Placental pericyte (primary cell): ENCODE results near the genes GSN, DAB2IP, TTLL11 and OR1N1.

DNA sequence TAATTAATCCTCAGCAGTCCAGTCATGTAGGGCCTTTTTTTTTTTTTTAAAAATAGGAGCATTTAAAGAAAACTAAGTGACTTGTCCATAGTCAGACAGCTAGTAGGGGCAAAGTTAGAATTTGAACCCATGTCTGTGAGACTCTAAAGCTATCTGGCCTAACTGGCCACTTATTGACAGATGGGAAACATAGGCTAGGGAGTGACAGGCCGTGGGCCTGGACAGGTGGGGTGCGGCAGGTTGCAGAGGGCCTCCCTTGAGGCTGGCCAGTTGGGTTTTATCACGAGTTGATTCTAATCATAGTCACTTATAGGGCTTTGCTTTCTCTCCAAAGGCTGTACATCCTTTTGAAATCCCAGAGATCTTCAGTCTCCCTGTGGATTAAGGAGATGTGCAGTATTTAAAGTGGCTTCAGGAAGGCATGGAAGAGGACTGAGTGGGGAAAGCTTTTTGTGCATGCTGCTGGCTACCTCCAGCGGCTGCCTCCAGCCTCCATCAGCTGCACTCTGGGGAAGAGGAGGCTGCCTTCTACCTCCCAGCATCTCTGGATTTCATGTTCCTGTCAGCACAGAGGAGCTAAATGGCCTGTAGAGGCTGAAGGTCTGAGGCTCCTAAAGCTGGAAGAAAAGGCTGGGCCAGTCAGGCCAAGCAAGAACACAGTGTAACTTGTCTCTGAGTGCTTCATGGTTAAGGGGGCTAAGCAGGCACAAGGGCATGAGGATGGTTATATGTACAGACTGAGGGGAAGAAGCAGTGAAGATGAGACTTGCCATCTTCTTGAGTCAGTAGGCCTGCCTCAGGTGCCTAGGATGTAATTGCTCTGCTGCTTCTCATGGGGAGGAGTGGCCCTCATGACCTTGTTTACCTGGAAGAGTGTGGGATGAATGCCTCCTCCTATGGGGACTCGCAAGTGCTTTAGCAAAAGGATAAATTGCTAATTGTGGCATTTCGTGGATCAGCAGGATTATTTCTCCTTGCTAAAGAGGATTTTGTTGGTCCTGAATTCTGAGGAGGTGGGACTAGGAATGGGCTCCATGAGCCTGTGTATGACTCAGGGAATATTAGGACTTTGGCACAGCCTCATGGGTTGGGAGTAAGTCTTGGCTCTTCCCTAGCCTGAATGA is 8.5 kb upstream of the PSMD5 start:
- CAGE, long polyA plus RNA = no peak

GRCh38 chr9:120914263-120914839 is 12.2 kb downstream of the TRAF1 start:
- CAGE, long polyA plus RNA = no peak

- CAGE, long polyA plus RNA = no peak
Measured at GRCh38 chr9:120918823-120919850, 7.5 kb downstream of the TRAF1 start.

- CAGE, long polyA plus RNA = no peak
Measured at GRCh38 chr9:120935265-120935720, 8.7 kb upstream of the TRAF1 start.

GRCh38 chr9:121157463-121158376 is 43.9 kb downstream of the RAB14 start:
- CAGE, long polyA plus RNA = no peak

DNA sequence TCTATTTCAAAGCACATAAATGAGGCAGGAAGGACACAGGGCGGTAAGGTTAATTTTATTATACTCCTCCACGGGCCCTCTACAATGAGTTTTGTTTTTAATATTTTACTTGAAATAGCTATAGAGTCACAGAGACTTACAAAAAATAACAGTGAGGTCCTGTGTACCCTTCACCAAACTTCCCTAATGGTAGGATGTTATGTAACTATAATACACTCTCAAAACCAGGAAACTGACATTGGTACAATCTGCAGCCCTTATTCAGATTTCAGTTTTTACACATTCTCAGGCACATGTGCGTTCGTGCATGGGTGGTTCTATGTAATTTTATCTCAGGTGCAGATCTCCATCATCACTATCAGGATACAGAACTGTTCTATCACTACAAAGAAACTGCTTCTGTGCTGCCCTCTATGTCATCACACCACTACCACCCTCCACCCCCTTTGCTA is 16.5 kb downstream of the RAB14 start:
- CAGE, long polyA plus RNA = no peak

GRCh38 chr9:121267504-121268461 is at the start of gene GSN:
GSN (plus strand) TSS chr9:121268162.
- CAGE, long polyA plus RNA = start-site peak on the plus strand at chr9:121268141-121268204, 987 and 345 reads in 2 replicates

DNA sequence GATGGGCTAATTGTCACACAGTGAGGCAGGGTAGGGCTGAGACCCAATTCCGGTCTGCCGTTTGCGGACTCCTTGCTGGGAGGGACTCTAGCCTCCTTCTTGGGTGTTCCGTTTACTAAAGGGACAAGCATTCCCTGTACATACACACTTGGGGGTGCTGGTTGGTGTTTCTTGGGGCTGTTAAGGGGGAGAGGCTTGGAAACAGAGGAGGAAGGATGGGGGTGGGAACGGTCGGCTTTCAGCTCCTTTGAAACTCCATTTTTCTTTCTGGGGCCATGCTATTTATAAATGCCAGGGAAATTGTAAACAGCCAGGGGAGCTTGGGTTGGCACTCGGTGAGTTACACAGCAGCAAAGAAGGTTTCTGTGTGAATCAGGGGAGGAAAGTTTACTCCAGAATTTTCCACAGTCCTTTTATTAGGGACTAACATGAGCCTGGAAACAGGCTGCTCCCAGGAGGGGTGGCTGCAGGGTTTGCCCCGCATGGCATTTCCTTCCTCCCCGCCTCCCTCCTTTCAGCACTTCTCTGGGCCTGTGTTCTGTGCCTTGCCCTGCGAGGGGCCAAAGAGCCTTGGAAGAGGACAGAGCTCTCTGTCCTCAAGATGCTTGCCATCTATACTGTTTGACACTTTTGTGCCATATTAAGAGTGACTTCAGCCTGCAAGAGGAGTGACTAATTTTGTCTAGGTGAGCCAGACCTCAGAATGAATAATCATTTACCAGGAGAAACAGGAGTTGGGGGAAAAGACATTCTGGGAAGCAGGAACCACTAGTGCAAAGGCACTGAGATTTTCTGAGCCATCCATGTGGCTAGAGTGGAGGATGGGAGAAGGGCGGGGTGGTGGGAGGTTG is 1.6 kb downstream of the GSN start:
- CAGE, long polyA plus RNA = no peak

DNA sequence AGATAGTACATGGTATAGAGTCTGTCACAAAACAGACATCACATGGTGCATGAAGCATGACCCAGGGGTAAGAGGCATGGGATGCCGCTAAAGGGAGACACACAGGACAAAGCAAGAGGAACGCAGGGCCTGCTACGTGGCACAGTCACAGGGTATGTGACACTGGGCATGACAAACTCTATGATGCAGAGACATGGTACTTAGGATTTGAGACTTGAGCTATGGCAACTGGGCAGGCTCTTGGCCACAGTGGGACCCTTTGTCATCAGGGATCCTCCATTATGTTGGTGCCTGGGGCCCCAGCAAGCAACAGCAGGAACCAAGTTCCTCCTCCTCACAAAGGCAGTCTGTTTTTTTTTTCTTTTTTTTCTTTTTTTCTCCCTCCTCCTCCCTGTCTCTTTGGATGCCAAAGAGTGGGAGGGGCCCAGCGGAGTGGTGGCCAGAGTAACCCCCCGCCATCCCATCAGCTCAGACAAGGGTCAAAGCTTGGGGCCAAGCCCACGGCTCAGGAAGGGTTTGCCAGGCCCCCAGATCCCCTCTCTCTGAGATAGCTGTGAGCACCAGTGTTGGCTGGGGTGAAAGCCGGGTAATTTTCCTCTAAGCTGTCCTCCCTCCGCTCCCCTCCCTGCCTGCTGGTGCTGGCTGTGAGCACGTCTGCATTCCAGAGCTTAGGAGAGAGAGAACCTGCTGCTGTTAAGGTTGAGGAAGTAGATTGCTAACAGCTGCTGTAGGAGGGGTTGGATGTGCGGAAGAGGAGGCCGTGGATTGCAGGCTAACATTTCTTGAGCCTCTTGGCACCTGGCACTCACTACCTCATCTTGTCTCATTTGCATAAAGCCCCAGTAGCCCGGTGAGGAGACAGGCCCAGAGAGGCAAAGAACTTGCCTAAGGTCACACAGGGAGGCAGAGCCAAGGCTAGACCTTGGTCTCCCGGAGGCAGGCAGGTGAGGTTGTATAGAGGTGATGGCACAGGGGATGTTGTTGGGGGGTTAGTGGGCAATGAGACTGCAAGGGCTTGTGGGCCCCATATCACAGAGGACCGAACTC is 21.2 kb downstream of the GSN start:
- CAGE, long polyA plus RNA = no peak

DNA sequence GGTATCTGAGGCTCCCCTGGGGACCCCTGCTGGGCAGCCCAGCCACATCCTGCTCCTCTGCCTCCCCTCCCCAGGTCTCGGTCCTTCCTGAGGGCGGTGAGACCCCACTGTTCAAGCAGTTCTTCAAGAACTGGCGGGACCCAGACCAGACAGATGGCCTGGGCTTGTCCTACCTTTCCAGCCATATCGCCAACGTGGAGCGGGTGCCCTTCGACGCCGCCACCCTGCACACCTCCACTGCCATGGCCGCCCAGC is 50.6 kb downstream of the GSN start:
- CAGE, long polyA plus RNA = no peak

- CAGE, long polyA plus RNA = no peak
Measured at GRCh38 chr9:121341088-121341597, 28.9 kb downstream of the STOM start.

GRCh38 chr9:121646069-121646880 is 5.2 kb upstream of the DAB2IP start:
- CAGE, long polyA plus RNA = no peak

DNA sequence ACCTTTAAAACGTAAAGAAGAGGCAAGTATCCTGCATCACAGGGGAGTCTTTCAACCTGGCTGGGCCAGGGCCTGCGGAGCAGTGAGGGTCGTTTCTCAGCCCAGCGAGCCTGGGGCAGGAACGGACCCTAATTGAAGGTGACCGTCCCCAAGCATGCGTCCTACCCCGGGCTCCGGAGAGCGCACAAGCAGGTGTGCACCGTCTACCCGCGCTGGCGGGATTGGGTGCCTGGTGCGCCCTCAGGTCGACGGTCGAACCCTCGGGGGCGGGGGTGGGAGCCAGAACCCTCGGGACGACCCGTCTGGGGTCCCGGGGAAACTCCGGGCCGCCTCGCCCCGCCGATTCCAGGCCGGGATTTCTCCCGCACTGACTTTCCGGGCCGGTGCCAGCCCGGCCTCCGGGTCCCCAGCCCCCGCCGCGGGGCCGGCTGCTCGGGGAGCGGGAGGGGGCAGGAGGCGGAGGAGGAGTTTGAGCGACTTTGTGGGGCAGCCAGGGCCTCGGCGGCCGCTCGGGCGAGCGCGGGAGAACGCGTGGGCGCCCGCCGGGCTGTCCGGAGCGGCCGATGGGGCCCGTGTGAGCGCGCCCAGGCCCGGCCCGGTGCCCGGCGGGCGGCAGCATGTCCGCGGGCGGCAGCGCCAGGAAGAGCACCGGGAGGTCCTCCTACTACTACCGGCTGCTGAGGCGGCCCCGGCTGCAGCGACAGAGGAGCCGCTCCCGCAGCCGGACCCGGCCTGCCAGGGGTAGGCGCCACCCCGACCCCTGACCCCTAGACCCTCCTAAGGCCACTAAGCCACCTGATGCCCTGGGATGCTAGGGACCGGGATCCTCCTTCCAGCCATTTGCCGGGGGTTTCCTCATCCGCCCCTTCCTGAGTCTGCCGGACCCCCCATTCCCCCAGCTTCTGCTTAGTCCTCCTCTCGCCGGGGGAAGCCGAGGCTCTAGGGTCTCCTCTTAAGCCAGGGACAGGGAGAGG is at the start of gene DAB2IP:
Gene DAB2IP (plus strand): TSS at position 476 of the 974 bp plus-strand sequence.
- CAGE, long polyA plus RNA = no peak

DNA sequence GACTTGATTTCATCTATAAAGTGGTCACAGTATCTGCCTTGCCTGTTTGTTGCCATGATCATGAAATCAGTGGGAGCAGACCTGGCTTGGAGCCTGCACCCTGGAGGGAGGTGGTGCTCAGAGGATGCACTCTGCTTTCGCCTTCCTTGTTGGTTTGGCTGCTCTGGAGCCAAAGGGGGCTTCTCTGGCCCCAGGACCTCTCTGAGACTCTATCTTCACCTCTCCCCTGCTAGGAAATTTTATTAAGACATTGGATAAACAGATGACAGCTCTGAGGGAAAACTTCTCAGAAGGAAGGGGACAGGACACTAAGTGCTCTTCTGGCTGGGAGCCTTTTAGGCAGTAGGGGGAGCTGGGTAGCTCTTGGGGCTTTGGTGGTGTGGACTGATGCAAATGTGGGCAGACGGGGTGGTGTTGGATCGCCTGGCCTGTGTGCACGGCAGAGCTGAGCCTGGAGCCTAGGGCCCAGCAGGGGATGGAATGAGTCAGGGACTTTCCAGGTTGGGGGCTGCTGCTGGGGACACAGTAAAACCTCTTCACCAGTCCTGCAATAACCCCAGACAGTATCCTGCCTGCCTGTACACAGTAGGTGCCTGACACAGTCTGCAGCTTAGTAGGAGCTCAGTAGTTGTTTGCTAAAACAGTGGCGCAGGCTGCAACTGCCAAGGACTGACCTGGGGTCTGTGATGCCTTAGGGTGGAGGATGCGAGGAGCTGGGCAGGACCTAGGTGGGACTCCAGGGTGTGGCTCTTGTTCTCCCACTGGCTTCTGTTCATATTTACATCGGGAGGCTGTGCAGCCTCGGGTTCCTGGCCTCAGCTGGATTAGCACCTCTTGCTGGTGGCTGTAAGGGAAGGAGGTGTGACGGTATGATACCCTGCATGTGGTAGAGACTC is 83.7 kb downstream of the DAB2IP start:
- CAGE, long polyA plus RNA = no peak

DNA sequence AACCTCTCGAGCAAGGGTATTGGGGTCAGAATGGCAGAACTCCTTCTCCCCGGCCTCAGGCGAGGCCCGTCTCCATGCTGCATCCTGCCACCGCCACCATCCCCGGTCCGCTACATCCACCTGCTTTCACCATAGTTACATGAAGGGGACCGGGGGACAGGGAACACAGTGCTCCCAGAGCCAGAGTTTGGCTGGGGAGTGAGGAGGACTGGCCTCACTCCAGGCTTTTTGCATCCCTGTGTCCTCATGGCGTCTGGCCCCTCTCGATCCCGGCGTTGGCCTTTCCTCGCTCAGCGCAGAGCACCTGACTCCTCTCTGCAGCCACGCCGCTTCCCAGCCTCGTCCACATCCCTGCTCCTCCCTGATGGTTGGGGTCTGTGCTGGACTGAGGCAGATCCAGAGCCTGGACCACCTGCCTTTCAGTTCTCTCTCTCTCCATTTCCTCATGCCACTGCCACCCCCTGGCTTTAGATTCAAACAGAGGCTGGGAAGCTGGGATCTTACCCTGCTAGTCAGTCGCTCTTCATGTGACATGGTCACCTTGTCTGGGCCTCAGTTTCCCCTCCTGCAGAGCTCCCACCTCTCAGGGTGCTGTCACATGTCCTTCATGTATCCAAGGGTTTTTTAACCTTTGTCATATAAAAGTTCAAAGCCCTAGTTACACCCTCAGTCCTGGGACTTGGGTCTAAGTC is 124.0 kb downstream of the DAB2IP start:
- CAGE, long polyA plus RNA = no peak

DNA sequence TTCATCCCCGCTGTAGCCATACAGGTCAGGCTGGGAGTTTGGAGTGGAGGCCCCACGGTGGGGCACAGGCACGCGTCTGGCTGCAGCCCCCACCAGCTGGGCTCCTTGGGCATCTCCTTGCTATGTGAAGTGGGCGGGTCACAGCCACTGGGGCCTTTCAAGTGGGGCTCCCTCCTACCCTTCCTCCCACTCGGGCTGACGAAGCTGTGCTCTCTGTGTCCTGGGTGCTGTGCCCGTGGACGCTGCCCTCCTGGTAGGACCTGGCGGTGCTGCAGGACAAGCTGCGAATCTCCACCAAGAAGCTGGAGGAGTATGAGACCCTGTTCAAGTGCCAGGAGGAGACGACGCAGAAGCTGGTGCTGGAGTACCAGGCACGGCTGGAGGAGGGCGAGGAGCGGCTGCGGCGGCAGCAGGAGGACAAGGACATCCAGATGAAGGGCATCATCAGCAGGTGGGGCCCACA is 124.5 kb downstream of the DAB2IP start:
- CAGE, long polyA plus RNA = no peak

DNA sequence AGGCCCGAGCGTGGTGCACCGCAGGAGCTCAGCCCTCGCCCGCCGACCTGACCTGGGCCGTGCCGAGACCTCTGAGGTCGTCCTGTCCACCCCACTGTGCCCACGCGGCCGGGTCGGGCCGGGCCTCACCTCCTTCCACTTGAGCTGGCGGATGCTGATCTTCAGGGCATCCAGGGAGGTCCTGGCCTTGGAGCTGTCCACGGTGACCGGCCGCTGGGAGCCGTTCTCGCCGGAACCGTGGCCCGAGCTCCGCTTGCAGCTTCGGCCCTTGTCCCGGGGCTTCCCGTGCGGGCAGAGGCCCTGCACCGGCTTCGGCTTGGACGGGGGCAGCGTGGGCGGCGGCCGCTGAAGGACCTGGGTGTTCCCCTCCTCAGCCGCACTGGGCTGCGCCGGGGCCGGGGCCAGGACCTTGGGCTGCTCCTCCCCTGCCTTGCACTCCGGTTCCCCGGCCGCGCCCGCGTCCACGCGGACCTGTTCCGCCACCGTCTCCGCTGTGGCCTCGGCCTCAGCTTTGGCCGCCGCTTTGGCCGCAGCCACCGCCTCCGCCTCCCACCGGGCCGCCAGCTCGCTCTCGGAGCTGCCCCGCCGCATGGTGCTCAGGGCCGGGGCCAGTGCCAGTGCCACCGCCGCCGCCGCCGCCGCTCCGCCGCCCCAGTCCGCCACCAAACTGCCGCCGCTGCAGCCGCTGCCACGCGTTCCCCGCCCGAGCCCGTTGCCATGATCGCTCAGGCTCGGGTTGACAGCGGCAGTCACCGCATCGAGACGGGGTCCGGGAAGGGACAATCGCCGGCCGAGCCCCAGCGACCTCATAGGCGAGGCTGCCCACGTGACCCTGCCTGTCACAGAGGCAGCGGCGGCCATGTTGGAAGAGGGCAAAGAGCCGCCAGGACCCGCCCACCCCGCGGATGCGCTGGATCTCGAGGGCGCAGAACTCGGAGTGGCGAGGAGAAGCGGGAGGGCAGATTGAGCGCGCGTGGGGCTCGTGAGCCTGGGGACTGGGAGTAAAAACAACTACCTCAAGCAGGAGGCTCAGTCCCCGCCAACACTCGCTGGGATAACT is at the start of gene TTLL11:
Gene TTLL11 (minus strand): TSS at position 751 of the 1,060 bp plus-strand sequence.
- CAGE, long polyA plus RNA = no peak

DNA sequence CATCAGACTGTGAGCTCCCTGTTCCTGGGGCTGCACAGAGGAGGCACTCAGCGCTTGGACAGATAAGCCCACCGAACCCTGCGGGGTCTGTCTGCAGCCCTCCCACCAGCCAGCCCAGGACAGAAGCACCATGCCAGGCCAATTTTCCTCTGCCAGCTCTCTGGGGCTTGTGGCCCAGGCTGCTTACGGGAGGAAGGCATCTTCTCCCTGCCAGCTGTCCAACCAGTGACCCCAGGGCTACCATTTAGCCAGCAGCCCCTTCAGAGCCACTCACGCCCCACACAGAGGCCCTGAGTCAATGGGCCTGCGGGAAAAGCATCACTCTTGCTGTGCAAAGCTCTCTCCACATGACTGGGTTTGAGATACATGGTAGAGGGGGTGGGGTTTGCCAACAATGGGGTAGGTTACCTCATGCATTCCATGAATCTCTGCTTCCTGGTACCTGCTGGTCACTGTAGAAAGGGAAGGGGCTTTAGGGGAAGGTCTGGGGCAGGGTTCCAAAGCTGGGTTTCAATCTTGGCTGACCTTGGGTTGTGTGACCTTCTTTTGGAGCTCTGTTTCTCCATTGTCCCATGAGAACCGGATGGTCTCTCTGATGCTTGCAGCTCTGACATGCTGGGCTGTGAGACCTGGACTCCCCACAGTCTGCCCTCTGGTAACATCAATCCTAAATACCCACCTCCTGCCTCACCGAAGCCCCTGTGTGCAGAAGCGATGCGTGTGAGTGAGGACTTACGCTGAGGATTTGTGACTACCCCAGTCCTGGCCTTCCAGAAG is 22.9 kb upstream of the TTLL11 start:
- CAGE, long polyA plus RNA = no peak

GRCh38 chr9:122126112-122126804 is 33.1 kb upstream of the TTLL11 start:
- CAGE, long polyA plus RNA = no peak

GRCh38 chr9:122527077-122527601 is at the start of gene OR1N1:
OR1N1 (minus strand) TSS chr9:122527293.
- CAGE, long polyA plus RNA = no peak